ENCODE data around the gene ADAM23.

- PRO-cap, result no peak
Observed at GRCh38 chr2:203948767-203949813, 12.5 kb downstream of the ICOS start.

DNA sequence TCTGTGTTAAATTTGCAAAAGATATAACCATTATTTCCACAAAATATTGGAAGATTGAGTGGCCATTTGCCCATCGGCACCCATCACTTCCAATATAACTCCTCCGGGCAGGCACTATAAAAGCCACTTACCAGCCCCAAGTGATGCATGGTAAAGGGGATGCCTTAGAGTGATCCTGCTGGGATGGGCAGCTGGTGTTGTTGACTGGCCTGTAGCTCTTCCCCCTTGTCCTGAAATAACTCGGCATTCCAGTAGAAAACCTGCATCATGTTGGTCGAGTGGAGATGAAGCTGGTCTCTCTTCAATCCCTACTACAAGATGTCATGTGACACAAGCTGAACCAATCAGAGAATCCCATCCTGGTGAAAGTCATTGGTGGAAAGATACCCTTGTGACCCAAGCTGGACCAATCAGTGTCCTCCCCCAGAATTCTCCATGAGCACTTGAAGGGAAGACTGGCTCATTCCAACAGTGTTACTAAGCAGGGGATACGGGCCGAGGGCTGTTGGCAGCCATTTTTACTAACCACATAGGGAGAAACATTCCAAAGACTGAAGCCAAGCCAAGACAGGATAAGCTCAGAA is 298.2 kb downstream of the ICOS start:
- PRO-cap, result no peak

DNA sequence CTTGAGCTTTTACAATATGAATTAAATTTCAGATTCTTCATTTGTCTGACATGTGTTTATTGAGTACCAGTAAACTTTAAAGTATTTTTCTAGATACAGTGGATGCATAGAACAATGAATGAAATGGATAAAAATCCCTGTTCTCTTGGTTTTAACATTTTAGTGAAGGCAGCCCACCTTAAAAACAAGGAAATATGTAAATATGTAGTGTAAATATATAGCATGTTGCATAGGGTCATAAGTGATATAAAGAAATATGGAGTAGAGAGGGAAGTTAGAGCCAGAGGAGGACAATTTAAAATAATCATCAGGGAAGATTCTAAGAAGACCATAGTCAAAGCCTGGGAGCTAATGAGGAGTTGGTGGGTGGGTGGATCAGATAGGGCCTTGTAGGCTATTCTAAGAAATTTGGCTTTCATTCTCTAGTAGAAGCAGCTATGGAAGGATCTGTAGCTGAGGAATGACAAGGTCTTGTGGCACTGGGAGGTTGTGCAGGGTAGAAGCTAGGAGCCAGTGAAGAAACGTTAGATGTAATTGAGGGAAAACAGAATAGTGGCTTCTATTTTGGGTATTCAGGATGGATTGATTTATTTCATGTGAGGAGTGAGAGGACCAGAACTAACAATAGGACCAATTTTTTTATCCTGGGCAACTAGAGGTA is 371.7 kb downstream of the PARD3B start:
- PRO-cap, result no peak

- PRO-cap, result no peak
Observed at GRCh38 chr2:204971084-204971864, 426.0 kb downstream of the PARD3B start.

GRCh38 chr2:205253186-205253781 is 429.0 kb upstream of the NRP2 start:
- PRO-cap, result no peak

GRCh38 chr2:205650218-205650763 is 32.0 kb upstream of the NRP2 start:
- PRO-cap, result no peak

- PRO-cap, result no peak
Observed at GRCh38 chr2:205700099-205700600, 17.8 kb downstream of the NRP2 start.

- PRO-cap, result no peak
Observed at GRCh38 chr2:205754844-205755180, 72.5 kb downstream of the NRP2 start.

- PRO-cap, result no peak
Observed at GRCh38 chr2:206274150-206274360, 408 bp upstream of the ZDBF2 start.

- PRO-cap, result no peak
Observed at GRCh38 chr2:206443151-206444325, at the start of gene ADAM23. Gene ADAM23, plus strand, starts transcription at chr2:206443532.

DNA sequence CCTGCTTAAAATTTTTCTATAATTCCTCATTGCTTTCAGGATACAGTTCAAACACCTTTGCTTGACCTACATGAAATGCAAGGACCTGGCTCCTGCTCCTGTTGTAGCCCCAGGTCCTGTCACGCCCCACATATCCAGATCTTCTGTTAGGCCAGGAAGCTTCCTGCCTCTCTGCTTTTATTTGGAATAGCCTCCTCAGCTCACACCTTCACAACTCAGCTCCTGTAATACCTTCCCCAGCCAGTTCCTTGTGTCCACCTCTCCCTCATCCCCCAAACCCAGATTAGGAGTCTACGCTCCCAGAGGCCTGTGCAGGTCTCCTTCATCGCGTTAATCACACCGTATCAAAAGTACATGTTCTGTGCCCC is 485 bp downstream of the MDH1B start:
- PRO-cap, result no peak

DNA sequence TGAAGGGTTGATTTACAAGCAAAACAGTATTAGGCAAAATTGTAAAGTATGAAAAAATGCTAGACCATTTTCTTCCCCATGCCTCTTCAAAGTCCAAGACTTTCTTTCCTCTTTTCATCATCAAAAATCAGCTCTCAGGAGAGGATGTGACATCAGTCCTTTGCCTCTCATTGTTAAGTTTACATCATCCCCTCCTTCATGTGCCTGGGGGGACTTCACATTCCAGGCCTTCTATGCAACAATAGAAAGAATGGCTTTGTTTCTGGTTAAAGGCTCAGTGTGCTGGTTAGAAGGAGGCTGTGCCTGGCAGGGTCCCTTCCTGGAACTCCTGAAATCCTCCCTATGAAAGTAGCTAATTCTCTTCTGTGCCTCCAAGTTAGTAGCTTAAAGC is 68.7 kb downstream of the CPO start:
- PRO-cap, result no peak

- PRO-cap, result no peak
Observed at GRCh38 chr2:207041277-207041851, 102.0 kb downstream of the CPO start.

GRCh38 chr2:207133486-207134787 is 31.8 kb downstream of the KLF7 start:
- PRO-cap, result no peak

DNA sequence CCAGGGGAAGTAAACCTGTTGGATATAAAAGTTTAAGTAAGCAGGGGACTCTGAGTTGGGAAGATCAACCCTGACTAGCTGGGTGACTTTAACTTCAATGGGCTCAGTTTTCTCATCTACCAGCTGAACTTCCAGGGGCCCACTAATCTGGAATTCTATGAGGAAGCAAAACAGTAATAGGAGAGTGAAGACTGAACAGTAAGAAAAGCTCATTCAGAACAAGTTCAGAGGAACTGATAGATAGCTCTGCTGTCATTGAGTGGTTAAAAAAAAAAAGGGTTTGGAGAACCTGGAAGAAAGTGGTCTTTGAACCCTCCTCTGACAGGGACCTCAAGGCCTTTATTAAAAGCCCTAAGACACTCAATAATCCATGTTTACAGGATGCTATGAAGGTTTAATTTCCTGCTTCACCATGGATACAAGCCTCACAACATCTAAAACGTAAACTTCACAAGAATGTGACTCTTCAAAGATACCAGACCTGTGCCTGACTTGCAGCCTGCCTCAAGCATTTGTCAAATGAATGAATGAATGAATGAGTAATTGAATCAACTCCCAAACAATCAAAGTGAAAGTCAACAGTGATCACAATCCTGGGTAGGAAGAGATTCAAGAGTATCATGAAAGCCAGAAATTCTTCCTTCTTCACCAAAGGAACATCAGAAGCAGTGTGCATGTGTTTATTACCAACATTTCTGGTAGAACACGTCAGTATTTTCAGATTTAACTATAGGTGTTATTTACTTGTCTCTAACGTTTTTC is 30.5 kb downstream of the KLF7 start:
- PRO-cap, result no peak

GRCh38 chr2:207143088-207143378 is 22.7 kb downstream of the KLF7 start:
- PRO-cap, result no peak

DNA sequence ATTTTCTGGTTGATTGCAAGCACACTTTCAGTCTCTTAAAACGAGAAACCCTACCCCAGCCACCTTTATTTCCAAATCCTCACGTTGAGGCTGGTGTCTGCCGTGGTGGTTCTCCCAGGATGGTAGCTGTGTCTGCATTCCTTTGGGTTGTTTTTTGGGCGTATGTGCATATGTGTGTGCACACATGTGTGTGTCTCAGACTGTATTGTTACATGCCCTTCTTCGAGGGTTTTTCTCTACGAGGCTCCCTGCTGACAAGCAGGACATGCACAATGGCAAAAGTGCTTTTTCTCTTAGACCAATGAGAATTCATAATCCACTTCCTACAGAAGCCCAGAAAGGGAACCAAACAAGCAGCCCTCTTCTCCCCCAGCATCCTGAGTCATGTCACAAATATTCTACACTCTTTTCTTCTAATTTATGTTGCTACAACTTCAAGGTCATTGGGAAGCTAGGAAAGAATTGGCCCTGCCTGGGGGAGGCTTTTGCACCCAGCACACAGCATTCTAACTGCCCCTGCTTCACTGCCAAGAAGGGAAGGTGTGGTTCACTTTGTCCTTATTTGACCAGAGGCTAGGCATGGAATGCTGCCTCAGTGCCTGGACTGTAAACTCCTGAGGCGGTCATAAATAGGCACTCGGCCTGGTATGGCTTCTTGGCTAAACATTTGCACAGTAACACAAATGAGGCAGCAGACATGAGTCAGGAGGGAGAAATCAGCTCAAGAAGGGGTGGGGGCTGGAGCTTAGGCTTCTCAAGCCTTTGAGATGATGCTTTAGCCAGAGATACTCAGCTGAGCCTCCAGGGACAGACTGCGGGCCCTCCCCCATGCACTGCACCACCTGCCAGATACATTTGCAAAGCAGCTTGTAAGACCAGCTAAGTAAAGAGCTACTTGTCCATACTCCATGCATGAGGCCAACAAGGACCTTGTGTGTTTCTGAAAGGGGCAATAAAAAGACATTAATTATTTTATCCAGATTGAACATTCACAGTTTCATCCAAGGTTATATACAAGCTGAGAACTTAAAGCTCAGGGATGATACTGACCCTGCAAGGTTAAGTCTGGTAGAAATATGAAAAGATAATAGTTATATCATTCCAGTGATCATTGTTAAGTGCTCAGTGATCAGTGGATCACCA is 92.7 kb upstream of the KLF7 start:
- PRO-cap, result no peak

- PRO-cap, result no peak
Observed at GRCh38 chr2:207333900-207334432, 168.2 kb upstream of the KLF7 start.

DNA sequence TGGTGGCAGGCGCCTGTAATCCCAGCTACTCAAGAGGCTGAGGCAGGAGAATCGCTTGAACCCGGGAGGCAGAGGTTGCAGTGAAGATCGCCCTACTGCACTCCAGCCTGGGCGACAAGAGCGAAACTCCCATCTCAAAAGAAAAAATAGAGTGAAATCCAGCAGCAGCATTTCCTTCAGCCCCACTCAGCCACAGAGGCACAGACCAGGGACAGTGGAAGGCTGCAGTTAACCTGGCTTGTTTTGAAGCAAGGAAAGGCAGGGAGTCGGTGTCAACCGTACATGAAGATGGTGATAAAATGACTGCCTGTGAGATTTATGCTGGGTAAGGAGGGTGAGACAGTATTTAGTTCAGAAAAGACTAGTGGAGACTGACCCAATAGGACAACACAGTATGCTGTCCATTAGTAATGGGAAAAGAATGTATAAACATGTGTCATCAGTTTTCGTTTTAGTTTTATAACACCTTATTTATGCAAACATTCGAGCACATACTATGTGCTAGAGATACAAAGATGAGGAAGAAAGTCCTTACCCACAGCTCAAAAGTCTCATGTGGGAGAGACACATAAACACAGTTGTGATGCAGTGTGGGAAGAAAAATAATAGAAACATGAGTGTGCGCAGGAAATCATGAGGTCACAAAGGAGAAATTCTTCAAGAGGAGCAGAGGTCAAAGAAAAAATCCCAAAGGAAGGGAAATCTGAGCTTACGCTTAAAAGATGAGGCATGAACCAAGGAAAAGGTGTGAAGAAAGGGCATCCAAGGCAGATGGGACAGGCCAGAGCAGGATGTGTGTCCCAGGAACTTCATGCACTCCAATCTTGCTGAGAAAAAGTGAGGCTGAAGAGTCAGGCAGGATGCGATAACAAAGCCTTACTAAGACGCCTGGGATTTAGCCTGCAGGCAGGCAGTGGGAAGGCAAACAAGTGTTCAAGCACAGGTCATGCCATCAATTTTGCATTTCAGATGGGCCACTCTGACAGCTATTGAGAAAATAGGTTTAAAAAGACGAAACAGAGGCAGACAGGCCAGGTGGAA is 8.2 kb downstream of the METTL21A start:
- PRO-cap, result no peak

- PRO-cap, result no peak
Observed at GRCh38 chr2:207766046-207766686, 3.5 kb downstream of the FZD5 start.